ENCODE measurements around a stretch of chr13.

DNA sequence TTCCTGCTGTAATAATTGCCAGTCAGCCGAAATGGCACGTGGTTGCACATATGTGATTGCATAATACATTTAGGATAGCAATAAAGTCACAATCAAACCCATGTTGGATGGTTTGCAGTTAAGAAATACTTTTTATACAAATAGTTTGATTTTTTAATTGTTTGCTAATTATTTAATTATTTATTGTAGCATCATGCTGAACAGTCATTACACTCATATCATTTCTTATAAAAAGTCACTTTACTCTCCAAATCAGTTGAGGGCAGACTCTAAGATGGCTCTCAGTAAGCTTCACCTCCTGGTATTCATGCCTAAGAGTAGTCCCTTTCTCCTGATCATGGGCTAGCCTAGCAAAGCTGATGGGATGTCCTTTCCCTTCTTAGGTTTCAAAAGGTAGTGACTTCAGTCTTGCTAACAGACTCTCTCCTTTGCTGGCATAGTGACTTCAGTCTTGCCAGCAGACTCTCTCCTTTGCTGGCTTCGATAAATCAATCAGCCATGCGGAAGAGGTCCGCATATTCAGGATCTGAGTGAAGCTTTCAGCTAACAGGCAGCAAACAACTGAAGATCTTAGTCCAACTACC is 465.5 kb downstream of the NALF1 start:
- RRBS, 2 experiments: no CpG with 5 or more reads among the region's 5 CpGs

DNA sequence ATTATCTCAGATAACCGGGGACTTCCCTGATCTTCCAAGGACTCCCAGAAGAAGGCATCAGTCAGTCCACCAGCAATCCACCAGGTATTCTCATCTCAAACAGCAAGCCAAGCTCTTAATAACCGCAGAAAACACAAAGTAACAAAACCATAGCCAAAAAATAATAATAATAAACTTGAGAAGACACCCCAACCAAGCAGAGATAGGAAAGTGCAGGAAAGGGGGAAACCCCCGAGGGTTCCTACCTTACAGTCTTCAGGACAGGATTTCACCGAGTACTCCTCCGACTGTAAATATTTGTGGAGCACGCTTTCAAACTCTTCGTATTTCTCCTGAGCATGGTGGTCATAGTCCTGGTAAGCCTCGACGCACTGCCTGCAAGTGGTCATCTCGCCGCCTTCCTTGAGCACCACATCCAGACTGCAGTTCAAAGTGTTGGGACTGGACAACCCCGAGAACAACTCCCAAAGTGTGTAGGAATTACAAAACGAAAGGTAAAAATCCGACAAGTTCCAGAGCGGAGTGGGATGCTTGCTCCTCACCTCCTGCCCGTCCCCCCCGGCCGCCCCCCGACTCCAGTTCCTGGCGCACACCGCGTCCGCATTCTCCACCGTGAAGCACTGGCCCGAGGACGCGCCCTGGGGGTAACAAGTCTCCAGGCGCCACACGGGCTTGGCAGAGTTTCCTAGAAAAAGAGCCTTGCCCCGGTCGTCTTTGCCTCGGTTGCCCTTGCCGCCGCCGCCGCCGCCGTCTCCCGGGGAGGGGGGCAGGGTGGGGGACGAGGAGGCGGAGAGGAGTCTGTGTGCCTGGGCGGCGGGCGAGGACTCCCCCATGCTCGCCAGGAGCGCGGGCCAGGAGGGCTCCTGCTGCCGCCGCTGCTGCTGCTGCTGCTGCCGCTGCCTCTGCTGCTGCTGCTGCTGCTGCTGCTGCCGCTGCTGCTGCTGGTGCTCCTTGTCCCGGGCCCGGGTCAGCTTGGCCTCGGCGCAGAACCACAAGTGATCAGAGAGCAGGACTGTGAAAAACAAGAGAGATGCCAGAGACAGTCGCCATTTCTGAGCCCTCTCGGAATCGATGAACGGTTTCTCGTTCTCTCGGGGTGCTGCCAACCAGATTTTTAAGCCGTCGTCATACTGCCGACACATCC is 1.5 kb downstream of the NALF1 start:
- RRBS, 2 experiments: under 1 to 7% methylated on average over 10 of the region's 64 CpGs

DNA sequence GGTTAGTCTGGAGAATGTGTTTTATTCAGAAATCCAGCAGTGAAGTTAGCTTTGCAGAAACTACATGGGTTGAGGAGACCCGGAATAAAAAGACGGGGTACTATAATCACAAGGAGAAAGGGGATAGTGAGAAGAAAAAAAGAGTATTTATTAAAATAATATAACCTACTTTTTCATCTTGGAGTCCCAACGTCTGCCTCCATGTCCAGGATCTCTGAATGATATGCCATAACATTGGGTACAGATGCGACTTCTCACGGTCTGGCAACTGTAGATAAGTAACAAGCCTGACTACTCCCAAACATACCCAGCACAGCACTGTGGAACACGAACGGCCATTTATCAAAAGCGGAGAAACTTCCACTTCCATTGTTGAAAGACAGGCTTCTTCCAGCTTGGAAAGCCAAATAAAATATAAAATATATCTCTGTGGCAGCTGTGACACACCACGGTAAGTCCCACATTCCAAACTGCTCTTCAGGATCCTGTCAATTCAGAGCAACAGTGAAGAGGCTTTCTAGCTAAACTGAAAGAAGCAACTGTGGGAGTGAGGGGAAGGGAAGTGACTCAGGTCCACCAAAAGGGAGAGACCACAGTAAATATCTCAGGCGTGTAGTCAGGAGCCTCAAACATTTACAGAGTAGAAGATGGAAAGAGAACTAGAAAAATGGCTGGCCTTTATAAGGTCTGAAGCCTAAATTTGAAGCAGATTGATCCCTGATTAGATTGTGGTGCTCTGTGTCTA is 16.3 kb upstream of the NALF1 start:
- RRBS, 2 experiments: no CpG with 5 or more reads among the region's 10 CpGs

DNA sequence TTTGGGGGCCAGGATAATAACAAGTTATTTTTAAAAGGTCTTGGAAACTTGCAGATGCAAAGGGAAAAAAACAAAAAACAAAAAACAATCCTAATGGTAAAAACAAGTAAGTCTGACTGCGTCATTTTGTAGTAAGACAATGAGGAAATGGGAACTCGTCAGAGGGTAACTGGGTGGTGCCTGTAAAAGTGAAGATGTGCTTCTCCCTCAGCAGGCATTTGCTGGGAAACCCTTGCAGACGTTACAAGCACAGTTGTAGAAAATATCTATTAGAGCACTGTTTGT is 2.2 kb upstream of the TNFSF13B start:
- RRBS, 2 experiments: no CpG with 5 or more reads among the region's 3 CpGs

DNA sequence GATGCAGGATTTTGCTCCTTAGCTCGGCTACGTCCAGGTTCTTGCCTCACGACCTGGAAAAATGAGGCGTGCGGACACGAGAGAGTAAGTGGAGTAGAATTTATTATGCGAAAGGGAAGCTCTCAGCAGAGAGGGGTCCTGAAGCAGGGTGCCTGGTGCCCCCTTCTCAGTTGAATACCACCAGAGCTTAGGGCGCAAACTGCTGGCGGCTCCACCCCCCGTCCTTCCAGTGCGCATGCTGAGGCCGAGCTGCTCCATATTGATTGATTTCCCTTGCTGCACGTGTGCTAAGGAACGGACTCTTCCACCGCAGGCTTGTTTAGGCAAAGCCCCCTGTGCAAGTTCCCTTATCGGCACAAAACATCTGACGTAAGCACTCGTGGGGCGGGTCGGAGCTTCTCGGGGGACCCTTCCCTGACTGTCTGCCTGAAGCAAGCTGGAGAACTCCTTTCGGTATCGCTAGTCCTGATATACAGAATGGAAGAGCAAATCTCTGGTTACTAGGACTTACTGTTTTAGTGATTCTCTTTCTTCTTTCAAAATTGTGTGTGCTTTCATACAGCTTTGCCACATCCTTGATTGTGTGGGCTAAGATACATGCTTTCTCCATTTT is 257.1 kb downstream of the MYO16 start:
- RRBS, 2 experiments: no CpG with 5 or more reads among the region's 23 CpGs

DNA sequence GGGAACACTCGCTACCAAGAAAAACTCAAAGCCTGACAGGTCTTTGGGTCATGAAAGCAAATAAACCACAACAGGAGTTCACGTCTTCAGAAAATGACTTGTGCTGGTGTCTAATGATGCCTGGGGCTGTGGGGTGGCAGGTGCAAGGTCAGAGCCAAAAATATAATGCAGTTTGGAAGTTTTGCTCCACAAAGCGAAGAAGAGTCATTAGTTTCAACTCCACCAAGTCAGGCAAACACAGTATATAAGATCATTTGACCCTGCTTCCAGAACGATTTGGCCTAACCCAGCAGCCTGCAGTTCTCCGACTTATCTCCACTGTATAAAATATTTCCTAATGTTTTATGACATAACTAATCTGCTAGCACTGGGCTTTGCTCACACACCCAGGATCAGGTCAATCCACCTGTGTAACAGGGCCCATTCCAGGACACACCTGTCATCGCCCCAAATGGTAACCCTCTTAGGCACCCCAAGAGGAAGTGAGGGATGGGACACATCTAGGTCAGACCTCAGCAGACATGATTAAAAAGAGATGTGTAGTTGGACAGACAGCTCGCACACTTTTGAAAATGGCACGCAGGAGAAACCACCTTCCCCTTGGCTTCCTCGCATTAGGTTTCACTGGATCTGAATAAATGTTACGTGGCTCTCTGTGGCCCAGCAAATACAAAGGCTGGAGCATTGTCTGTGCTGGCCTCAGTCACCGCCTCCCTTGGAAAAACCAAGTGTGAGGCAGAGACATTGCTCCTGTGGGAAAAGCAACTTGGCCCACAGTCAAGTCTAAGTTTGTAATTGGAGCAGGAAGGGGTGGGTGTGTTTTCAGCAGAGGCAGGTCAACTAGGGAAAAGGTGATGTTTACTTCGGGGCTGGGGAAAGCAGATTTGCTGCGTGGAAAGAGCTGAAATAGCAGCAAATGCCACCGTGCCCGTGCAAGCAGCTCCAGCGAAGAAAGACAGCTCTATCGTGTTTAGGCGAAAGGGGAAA is 101.8 kb downstream of the IRS2 start:
- RRBS, 2 experiments: no CpG with 5 or more reads among the region's 18 CpGs

DNA sequence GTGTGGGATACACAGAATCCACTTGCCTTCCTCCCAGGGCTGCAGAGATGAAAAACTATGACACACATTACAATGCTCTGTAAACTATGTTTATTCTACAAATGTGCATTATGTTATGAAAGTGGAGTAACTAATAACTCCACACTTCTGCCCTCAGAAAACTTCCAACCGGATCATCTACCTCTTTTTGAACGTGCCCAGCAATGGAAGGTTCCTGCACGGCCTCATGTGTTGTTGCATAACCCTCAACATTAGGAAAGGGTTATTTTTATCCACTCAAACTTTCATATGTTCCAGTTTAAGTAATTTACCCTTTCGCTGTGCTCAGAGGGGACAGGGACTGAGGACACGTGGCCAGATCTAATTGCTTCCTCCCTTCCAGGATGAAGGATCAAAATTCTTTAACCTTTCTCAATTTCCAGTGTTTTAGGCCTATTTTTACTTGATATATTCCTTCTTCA is 29.6 kb downstream of the IRS2 start:
- RRBS, 2 experiments: no CpG with 5 or more reads among the region's 5 CpGs

DNA sequence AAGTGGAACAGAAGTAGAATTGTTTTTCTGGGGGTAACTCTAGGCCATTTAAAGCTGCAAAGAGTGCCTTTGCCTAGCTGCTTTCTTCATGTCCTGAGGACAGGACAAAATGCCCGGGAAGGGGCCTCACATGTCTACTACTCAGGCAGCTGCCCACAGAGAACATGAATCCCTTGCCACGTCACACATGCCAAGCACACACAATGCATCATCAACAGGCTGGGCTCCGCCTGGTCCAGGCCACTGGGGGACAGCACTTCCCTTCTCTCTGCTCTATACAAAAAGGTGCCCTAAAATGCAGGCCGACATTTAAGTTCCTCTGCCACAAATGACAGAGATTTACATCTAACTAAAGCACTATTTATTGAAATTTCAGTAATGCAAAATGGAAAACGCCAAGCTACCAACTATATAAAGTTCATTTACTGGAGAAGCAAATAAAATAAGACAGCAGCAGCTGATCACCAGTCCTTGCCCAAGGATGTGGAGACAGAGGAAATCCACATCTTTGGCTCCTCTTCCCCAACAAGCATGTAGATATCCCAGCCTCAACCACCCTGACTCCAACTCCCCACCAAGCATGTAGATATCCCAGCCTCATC is 21.4 kb downstream of the IRS2 start:
- RRBS, 2 experiments: no CpG with 5 or more reads among the region's 5 CpGs

DNA sequence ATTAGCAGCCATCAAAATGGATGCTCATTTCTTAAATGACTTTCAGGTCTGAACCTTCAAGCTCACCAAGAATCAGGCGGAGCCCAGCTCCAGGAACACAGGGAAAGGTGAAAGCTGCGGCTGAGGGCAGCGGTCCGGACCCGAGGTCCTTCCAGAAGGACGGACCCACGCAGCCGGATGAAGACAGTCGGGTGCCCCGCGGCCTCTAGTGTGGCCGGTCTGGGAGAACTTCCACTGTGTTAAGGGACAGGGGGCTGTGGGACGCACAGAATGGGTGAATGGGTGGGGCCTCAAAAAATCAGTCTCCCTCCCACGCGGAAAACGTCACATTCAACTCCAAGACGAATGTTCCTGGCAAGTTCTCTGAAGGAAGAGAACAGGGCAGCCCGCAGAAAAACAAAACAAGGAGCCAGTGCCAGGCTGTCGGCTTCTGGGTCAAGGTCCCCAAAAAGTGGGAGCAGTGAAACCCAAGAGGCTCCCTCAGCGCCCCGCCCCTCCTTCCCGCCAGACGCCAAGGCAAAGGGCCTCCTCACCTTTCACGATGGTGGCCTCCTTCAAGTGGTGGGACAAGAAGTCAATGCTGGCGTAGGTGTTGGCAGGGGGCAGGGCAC is 4.8 kb downstream of the IRS2 start:
- RRBS, 2 experiments: 4% methylated on average over 4 of the region's 25 CpGs; no CpG with 5 or more reads in 1 of the 2 experiments

GRCh38 chr13:109782120-109782713 is 4.2 kb downstream of the IRS2 start:
- RRBS, 2 experiments: 74 to 77% methylated on average over 23 to 24 of the region's 64 CpGs

DNA sequence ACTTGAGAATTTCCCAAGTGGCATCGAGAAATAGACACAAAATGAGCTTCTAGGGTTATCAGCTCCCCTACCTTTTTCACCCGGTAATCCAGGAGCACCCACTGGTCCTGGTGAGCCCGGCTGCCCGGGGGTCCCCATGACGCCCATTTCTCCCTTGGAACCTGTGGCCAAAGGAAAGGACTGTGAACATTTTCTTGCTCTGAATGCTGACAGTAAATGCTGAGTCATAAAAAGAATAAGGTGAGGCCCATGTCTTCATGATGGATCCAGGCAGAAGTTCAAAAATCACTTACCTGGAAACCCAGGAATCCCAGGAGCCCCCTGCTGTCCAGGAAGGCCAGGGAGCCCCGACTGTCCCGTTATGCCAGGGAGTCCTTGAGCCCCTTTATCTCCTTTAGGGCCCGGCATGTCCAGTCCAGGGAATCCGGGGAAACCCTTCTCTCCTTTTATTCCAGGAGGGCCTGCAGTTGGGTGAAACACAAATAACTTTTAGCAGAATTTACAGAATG is 129.1 kb downstream of the COL4A1 start:
- RRBS, 2 experiments: no CpG with 5 or more reads among the region's 9 CpGs

- RRBS, 2 experiments: 28 to 36% methylated on average over 2 of the region's 4 CpGs
These were observed 108.6 kb downstream of the COL4A1 start for GRCh38 chr13:110198335-110198728.

- RRBS, 2 experiments: no CpG with 5 or more reads among the region's 6 CpGs
These were observed 52.8 kb downstream of the COL4A1 start for GRCh38 chr13:110254115-110254561.

DNA sequence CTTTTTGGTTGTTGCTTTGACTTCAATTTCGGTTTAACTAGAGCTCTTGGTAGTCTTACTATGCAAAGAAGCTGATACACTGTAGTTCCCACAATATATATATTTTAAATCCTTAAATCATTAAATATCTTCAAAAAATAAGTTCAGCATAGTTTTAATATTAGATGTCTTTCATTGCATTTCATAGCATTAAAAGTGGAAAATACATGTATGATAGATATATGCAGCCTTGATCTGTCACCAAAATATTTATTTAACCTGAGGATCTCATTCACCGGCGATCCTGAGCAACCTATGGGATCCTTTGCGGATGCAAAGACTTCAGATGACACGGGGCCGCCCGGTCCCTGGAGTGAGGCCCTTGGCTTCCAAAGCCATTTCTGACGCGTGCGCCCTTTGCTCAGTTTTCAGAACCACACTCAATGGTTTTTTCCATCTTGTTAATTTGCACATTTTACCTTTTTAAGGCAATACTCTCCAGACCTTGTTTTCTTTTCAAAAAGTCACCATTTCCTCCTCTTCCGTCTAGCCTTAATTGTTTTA is 48.2 kb downstream of the COL4A1 start:
- RRBS, 2 experiments: 82 to 86% methylated on average over 6 of the region's 11 CpGs

GRCh38 chr13:110262959-110263451 is 44.0 kb downstream of the COL4A1 start:
- RRBS, 2 experiments: no CpG with 5 or more reads among the region's 7 CpGs

DNA sequence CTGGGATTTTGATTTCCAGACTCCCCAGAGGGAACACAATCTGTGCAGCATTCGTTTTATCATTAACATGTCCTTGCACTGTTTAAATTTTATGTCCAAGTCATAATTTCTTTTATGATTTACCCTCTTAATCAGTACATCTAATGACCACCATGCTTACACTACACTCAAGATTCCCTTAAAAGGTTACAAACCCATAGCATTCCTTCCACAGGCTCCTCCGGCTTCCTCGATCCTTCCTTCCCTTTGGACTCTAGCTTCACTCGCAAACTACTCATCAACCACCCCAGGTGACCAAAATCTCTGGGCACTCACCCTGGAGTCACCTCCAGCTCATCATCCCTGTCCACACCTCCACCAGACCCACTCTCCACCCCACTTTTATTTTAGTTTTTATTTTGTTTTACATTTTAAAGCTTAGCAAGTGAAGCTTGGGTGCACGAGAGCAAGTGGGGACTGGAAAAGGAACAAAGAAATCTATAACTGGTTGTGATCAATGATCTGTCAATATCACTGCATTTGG is 16.6 kb downstream of the COL4A1 start:
- RRBS, 2 experiments: no CpG with 5 or more reads among the region's 5 CpGs

- RRBS, 2 experiments: no CpG with 5 or more reads among the region's 12 CpGs
These were observed 24.2 kb downstream of the COL4A2 start for GRCh38 chr13:110331055-110331818.

GRCh38 chr13:110336437-110337082 is 29.5 kb downstream of the COL4A2 start:
- RRBS, 2 experiments: no CpG with 5 or more reads among the region's 11 CpGs

- RRBS, 2 experiments: no CpG with 5 or more reads among the region's 9 CpGs
These were observed 71.0 kb downstream of the COL4A2 start for GRCh38 chr13:110377882-110378594.

- RRBS, 2 experiments: no CpG with 5 or more reads among the region's 28 CpGs
These were observed 80.3 kb downstream of the COL4A2 start for GRCh38 chr13:110387331-110387931.

Measured in Panc1 (cell line).